ENCODE measurements around the genes CDH6 and GOLPH3.

DNA sequence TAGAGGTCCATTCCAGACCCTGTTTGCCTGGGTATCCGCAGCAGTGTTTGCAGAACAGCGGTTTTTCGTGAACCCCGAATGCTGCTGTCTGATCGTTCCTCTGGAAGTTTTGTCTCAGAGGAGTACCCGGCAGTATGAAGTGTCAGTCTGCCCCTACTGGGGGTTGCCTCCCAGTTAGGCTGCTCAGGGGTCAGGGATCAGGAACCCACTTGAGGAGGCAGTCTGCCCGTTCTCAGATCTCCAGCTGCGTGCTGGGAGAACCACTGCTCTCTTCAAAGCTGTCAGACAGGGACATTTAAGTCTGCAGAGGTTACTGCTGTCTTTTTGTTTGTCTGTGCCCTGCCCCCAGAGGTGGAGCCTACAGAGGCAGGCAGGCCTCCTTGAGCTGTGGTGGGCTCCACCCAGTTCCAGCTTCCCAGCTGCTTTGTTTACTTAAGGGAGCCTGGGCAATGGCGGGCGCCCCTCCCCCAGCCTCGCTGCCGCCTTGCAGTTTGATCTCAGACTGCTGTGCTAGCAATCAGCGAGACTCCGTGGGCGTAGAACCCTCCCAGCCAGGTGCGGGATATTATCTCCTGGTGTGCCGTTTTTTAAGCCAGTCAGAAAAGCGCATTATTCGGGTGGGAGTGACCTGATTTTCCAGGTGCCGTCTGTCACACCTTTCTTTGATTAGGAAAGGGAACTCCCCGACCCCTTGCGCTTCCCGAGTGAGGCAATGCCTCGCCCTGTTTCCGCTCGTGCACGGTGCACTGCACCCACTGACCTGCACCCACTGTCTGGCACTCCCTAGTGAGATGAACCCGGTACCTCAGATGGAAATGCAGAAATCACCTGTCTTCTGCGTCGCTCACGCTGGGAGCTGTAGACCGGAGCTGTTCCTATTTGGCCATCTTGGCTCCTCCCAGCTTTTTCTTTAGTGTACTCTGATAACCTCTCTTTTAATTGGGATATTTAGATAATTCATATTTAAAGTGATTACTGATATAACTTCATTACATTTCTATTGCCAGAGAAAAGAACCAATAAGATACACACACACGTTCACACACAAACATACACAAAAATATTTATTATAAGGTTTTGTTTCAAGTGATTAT, 764.5 kb upstream of the CDH6 start:
- PRO-cap: no peak
- RAMPAGE, long total RNA, 2 experiments: no peak in any of the 2 experiments

DNA sequence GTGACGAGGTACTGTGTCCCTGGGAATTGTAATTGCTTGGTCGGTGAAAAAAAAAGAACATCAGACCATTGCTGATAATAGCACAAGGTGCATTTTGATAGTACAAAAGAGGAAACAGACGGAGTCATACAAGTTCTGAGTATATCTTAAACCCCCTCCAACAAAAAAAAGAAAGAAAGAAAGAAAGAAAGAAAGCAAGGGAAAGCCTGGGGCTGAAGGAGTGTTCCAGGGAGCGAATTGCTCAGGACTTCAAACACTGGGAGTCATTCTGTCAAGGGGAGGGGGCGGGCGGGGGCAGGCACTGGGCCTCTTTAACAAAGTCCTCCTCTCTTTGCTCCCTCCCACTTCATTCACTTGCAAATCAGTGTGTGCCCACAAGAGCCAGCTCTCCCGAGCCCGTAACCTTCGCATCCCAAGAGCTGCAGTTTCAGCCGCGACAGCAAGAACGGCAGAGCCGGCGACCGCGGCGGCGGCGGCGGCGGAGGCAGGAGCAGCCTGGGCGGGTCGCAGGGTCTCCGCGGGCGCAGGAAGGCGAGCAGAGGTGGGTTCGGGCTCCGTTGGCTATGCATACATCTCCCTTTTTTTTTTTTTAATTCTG, at the start of gene CDH6:
Gene CDH6, plus strand, starts transcription at position 341 of the 598 bp plus-strand sequence.
- PRO-cap: unidirectional peak, plus-strand start at position 353 of the sequence; unidirectional peak, plus-strand start at position 424 of the sequence
- RAMPAGE, long total RNA, 2 experiments: start-site peak on the plus strand in 2 of 2 experiments, centred at positions 386 to 399 of the sequence, 17 to 42 reads per replicate

- PRO-cap: no peak
- RAMPAGE, long total RNA, 2 experiments: no peak in any of the 2 experiments
Observed at GRCh38 chr5:31663408-31663828, 24.5 kb downstream of the PDZD2 start.

GRCh38 chr5:31854163-31855273, 215.6 kb downstream of the PDZD2 start:
- PRO-cap: unidirectional peak, plus-strand start at chr5:31854255; unidirectional peak, plus-strand start at chr5:31854396; unidirectional peak, plus-strand start at chr5:31854490; unidirectional peak, plus-strand start at chr5:31854565; unidirectional peak, plus-strand start at chr5:31854965
- RAMPAGE, long total RNA, 2 experiments: start-site peak on the plus strand in 1 of 2 experiments, at chr5:31854909-31854942 at its widest, 22 reads per replicate

DNA sequence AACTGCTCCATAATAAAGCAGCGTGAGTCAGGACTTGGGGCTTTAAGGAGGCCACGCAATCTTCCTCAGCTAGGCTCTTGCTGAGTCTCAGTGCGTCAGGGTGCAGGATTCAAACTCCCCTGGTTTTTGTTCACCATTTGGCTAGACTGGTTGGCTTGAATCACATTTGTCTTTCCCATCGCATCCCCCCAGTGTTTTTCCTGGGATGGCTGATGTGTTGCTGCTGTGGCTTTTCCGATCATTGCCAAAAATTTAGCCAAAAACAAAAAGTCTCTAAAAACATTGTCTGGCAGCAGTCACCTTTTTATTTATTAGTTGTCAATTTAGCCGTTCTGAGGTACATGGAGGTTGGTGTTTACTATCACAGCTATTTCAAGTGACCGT, 102.5 kb downstream of the GOLPH3 start:
- PRO-cap: no peak
- RAMPAGE, long total RNA, 2 experiments: no peak in any of the 2 experiments

- PRO-cap: no peak
- RAMPAGE, long total RNA, 2 experiments: no peak in any of the 2 experiments
Observed at GRCh38 chr5:32099009-32099611, 75.0 kb downstream of the GOLPH3 start.

DNA sequence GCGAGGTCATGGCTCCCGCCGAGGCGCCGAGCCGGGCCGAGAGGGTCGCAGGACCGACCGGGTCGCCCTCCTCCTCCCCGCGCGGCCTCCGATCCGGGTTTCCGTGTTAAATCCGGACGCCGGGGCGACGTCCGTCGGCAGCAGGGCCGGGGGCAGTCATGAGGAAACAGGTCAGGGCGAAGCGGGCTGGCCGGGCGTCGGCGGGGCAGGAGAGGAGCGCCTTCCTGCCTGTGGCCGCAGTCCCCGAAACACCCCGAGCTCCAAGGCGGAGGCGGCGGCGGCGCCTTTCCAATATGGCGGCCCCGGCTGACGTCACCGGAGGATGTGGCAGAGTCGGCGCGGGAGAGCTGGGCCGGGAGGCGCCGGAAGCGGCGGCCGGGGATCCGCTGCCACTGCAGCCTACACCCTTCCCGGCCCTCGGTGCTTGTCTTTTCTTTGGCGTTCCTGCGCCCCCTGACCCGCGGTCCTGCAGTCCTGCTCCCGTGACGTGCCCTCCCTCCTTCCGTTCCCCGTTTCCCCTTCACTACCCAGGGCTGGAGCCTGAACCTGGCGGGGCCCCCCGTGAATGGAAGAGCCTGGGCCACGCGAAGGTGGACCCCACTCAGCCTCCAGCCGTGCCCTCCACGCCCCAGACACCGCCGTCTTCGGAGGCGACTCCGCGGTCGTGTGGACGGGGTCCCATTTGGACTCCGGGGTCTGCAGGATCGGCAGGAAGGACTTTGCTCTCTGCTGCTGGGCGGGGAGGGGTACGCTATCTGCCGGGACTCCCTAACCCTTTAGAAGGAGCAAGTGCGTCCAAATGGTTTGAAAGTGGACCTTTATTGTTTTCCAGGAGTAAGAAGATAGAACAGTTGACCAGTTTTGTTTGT, at the start of gene GOLPH3:
Gene GOLPH3, minus strand, starts transcription at position 295 of the 869 bp plus-strand sequence.
- PRO-cap: bidirectional peak, plus-strand start at position 367 of the sequence, minus-strand start at position 265 of the sequence
- RAMPAGE, long total RNA, 2 experiments: start-site peak on the minus strand in 2 of 2 experiments, centred at positions 259 to 272 of the sequence, 32 to 112 reads per replicate

GRCh38 chr5:32274447-32274997, 38.2 kb downstream of the MTMR12 start:
- PRO-cap: bidirectional peak, plus-strand start at chr5:32274801, minus-strand start at chr5:32274693
- RAMPAGE, long total RNA, 2 experiments: no peak in any of the 2 experiments

DNA sequence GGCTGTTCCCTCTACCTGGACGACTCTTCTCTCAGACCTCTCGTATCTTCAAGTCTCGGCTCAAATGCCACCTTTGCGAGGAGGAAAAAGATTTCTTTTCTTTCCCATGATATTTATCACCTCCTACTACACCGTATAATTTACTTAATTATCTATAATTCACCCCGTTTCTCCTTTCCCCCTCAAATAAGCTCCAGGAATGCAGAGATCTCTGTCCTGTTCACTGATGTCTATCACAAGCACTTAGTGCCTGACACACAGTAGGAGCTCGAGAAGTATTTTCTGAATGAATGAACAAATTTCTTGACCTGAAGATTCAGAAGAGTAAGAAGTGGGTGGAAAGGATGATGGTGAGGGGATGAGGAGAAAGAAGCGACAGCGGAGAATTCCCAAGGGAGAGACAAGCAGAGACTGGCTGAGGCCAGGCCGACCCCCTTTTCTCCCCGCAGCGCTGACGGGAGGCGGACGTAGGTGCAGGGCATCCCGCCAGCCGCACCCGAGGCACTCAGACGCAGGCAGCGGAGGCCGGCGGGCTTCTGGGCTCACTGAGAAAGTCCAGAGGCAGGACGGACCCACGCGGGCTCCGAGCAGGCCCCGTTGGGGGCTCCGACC, 827 bp downstream of the MTMR12 start:
- PRO-cap: bidirectional peak, plus-strand start at position 504 of the sequence, minus-strand start at position 413 of the sequence
- RAMPAGE, long total RNA, 2 experiments: no peak in any of the 2 experiments

GRCh38 chr5:32355439-32355638, 42.6 kb upstream of the MTMR12 start:
- PRO-cap: no peak
- RAMPAGE, long total RNA, 2 experiments: no peak in any of the 2 experiments

DNA sequence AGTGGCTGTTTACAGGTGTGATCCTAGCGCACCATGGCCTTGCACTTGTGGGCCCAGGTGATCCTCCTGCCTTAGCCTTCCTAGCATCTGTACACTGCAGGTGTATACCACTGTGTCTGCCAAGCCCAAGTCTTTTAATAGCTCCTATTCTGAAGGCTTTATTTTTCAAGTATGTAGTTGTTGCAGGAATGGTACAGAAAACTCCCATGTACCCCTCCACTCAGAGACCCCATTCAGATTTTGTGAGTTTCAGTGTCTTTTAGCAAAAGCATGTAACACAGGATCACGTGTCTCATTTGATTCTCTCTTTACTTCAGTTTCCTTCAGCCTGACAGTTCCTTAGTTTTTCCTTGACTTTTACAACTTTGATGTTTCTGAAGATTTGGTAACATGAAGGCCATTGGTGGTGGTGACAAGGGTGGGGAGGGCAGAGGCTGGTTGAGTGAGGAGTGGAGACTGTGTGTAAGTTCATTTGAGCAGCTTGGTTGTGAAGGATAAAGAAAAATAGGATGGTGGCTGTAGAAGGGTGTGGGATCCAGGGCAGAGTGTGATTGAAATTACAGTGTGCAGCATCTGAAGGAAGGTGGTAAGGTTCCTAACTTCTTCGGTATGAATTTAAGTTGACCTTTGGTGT, 20.3 kb downstream of the SUB1 start:
- PRO-cap: no peak
- RAMPAGE, long total RNA, 2 experiments: no peak in any of the 2 experiments

DNA sequence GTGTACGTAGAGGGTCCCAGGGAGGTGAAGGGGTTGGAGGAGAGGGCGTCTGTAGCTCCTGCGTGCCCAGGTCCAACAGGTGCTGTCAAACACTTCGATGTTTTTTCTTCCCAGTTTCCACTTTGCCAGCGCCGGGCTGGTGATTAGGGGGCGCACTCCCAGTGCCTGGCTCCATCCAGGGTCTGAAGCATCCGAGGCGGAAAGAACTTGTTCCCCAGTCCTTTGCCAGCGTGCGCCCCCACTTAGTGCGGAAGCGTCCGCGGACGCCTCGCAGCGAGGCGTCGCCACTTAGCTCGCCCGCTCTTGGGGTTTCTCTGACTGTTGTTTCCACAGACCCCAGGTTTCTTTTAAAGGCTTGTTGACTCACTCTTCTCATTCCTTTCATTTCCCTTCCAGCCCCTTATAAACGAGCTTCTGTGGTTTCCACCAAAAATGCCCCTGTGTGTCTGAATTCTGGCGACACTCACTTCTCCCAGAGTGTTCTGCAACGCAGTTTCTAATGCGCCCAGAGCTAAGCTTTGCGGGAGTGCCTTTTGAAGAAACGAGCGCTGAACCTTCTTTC, 1.7 kb downstream of the NPR3 start:
- PRO-cap: no peak
- RAMPAGE, long total RNA, 2 experiments: no peak in any of the 2 experiments

DNA sequence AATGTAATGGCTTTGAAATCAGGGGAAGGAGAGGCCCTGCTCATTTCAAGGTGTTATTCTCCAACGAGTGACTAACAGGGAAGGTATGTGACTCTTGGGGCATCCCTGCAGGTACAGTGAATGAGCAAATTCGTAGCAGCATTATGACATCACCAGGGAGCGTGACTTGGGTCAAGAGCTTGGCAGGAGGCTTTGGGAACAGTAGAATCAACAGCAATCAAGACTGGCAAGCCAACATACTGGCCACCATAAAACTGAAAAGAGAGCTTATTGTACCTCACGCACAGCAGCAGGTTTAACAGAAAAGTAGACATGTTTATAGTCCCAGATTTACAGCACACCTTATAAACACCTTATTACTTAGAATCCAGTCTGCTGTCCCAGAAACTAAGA, 297.6 kb downstream of the NPR3 start:
- PRO-cap: no peak
- RAMPAGE, long total RNA, 2 experiments: no peak in any of the 2 experiments

DNA sequence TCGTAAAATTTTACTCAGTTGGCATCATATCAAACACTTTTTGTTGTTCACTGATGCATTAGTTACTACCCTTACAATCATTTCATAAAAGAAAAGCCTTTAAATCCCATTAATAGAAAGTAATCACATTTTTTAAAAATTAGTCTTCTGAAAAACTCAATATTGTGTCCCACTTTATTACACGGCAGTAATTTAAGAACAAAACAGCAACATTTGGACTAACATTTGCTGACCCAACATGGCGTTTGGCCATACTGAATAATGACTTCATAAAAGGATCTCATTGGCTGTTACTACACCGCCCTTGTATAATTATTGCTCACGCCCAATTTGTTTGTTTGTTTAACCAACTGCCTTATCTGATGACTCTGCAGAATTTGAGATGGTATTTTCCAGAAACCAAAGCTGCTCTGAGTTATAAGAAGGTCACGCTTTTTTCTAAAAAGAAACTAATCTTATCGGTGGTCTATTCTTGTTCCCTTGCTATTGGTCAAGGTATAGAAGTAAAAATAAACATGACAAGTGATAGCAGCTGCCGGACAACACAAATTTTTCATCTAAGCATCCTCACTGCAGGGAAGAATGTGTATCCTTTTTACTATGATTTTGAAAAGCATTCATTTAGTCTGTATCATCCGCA, 200.2 kb upstream of the TARS1 start:
- PRO-cap: no peak
- RAMPAGE, long total RNA, 2 experiments: no peak in any of the 2 experiments

GRCh38 chr5:33297805-33298248, 142.9 kb upstream of the TARS1 start:
- PRO-cap: no peak
- RAMPAGE, long total RNA, 2 experiments: no peak in any of the 2 experiments

GRCh38 chr5:33888652-33889094, 3.1 kb downstream of the ADAMTS12 start:
- PRO-cap: no peak
- RAMPAGE, long total RNA, 2 experiments: no peak in any of the 2 experiments

GRCh38 chr5:34167301-34167985, 124.4 kb upstream of the C1QTNF3 start:
- PRO-cap: no peak
- RAMPAGE, long total RNA, 2 experiments: no peak in any of the 2 experiments

GRCh38 chr5:34244509-34245612, 201.8 kb upstream of the C1QTNF3 start:
- PRO-cap: no peak
- RAMPAGE, long total RNA, 2 experiments: no peak in any of the 2 experiments

- PRO-cap: no peak
- RAMPAGE, long total RNA, 2 experiments: no peak in any of the 2 experiments
Observed at GRCh38 chr5:34585420-34586058, 70.6 kb upstream of the RAI14 start.

GRCh38 chr5:34709727-34710418, 53.7 kb downstream of the RAI14 start:
- PRO-cap: no peak
- RAMPAGE, long total RNA, 2 experiments: no peak in any of the 2 experiments